GM12891 (cell line): ENCODE measurements around a stretch of chr6.

- RRBS: no CpG with 5 or more reads among the region's 4 CpGs
Observed at GRCh38 chr6:52352388-52353212, 9.4 kb upstream of the PAQR8 start.

DNA sequence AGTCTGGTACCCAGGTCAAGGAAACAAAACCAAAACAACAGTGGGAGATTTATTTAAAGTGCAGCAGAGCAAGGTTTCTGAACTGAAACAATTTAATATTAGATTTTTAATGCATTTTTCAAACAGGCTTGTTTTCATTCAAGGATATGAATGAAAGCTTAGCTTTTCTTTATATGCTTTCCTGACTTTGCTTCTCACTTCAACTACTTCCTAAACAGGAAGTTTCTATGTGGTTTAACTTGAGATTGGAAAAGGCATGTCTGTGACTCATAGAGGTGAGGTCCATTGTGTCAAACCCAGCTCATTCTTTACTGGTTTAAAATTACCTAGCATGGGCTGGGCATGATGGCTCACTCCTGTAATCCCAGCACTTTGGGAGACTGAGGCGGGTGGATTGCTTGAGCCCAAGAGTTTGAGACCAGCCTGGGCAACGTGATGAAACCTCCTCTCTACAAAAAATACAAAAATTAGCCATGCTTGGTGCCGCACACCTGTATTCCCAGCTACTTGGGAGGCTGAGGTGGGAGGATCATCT lies 34.4 kb downstream of the EFHC1 start:
- RRBS: no CpG with 5 or more reads among the region's 3 CpGs

- RRBS: no CpG with 5 or more reads among the region's 17 CpGs
Observed at GRCh38 chr6:52551901-52552774, 24.7 kb downstream of the TRAM2 start.

DNA sequence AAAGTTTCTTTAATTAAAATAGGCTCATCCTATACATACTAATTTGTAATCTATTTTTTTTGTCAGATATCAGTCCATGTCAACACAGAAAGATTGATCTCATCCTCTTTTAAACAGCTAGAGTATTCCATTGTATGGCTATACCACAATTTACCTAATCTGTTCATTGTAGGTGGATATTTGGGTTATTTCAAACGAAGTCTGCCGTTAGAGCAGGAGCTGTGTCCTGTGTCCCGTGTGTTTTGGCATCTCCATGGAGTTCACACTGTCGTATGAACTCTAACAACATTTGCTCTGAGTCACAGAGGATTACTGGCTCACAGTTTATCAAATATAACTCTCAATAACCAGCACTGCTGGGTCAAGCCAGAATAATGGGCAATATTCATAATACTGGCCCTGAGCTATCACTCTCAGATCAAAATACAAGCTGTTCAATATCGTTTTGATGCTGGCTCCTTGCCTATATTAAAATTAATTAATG lies 16.4 kb downstream of the TRAM2 start:
- RRBS: no CpG with 5 or more reads among the region's 5 CpGs

GRCh38 chr6:52571196-52571755 lies 5.6 kb downstream of the TRAM2 start:
- RRBS: no CpG with 5 or more reads among the region's 8 CpGs

DNA sequence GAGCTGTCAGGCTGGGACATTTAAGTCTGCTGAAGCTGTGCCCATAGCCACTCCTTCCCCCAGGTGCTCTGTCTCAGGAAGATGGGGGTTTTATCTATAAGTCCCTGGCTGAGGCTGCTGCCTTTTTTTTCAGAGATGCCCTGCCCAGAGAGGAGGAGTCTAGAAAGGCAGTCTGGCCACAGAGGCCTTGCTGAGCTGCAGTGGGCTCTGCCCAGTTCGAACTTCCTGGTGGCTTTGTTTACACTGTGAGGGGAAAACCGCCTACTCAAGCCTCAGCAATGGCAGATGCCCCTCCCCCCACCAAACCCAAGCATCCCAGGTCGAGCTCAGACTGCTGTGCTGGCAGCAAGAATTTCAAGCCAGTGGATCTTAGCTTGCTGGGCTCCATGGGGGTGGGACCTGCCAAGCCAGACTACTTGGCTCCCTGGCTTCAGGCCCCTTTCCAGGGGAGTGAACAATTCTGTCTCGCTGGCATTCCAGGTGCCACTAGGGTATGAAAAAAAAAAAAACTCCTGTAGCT lies 52.5 kb upstream of the GSTA1 start:
- RRBS: no CpG with 5 or more reads among the region's 4 CpGs

DNA sequence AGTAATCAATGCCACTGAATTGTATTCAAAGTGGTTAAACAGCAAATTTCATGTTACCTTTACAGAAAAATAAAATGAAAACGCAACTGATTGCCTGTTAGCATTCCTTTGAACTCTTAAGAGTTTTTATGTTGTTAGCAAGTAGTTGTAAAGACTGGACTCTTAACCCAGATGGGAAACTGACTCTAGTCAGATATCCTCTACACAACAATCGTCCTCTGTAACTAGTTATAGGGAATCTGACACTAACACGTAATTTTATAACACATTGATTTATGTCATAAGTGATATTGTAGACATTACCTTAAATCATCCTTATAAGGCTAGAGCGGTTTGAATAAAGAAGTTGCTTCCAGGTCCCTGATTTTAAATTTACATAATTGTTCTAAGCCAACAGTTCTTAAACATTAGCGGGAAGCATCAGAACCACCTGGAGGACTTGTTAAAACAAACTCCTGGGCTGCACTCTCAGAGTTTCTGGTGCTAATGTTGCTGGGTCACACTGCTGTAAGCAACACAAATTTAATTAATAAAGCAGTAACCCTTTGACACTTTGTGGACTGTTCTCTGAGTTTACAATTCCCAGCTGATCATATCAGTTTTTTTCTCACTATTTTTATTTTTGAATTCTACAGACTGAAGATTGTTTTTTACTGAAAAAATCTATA lies 704 bp upstream of the CILK1 start:
- RRBS: no CpG with 5 or more reads among the region's 5 CpGs

GRCh38 chr6:53258222-53259118 lies 90.3 kb downstream of the ELOVL5 start:
- RRBS: no CpG with 5 or more reads among the region's 7 CpGs

DNA sequence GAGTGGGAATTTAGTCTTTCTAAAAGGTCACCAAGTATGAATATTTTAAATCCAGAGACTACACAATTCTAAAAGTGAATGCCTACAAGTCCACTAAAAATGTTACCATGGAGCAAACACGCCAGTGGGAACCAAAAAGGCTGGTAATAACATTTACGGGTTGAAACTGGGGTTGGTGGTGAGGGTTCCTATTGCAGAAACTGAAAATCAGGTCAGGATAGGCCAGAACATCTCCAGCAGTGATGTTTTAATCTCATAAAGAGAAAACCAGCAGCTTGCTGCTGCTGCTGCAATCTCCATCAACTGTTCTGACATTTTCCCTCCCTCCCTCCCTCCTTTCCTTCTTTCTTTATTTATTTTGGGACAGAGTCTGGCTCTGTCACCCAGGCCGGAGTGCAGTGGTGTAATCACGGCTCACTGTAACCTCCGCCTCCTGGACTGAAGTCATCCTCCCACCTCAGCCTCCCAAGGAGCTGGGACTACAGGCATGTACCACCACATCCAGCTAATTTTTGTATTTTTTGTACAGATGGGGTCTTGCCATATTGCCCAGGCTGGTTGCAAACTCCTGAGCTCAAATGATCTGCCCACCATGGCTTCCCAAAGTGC lies 5.8 kb downstream of the ELOVL5 start:
- RRBS: no CpG with 5 or more reads among the region's 5 CpGs

- RRBS: 0% methylated on average over 4 of the region's 70 CpGs
Observed at GRCh38 chr6:53359268-53360292, 10.8 kb upstream of the ELOVL5 start.

GRCh38 chr6:53360295-53361061 lies 11.7 kb upstream of the ELOVL5 start:
- RRBS: no CpG with 5 or more reads among the region's 11 CpGs

DNA sequence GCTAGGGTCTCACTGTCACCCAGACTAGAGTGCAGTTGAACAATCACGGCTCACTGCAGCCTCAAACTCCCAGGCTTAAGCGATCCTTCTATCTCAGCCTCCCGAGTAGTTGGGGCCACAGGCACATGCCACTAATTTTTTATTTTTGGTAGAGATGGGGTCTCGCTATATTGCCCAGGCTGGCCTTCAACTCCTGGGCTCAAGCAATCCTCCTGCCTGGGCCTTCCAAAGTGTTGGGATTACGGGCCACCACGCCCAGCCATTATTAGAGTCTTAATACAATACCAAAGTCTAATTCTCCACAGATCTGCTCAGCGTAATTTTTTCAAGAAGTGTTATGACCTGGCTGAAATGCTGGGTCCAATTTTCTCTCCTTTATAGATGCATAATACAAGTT lies 3.0 kb downstream of the GCLC start:
- RRBS: no CpG with 5 or more reads among the region's 7 CpGs

- RRBS: no CpG with 5 or more reads among the region's 9 CpGs
Observed at GRCh38 chr6:53547365-53547663, 2.4 kb upstream of the GCLC start.

- RRBS: 2% methylated on average over 6 of the region's 63 CpGs
Observed at GRCh38 chr6:53547677-53548780, 3.1 kb upstream of the GCLC start.

DNA sequence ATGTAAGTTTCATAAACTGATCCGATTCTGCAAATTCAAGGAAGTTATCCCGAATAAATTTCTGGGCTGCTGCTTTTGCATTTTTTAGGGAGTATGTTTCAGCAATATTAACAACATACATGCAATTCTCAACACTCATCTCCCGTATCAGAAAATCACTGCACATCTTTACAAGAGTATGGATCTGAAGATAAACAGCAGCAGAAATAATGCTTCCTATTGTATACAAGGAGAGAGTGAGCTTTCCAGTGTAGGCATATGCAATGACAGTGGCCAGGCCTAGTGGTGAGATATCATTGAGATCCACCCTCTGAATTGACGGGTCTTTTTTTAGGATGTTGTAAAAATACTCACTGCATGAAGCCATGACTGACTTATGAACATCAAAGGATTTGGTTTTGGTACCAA lies 10.9 kb downstream of the KLHL31 start:
- RRBS: no CpG with 5 or more reads among the region's 4 CpGs

GRCh38 chr6:53686548-53687041 lies 21.0 kb upstream of the KLHL31 start:
- RRBS: no CpG with 5 or more reads among the region's 4 CpGs

- RRBS: no CpG with 5 or more reads among the region's 4 CpGs
Observed at GRCh38 chr6:53735036-53735389, 59.8 kb upstream of the LRRC1 start.

DNA sequence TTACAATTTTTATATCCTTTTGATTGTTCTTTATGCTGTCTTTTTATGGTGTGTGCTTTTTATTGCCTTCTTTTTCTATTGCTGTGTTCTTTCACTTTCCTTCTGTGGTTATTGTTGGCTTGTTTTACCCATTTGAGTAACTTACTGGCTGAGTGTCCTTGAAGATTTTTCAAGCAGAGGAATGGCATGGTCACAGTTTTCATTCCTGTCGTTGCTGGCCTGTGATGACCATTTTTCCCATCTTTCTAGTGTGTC lies 30.9 kb downstream of the LRRC1 start:
- RRBS: no CpG with 5 or more reads among the region's 1 CpG

DNA sequence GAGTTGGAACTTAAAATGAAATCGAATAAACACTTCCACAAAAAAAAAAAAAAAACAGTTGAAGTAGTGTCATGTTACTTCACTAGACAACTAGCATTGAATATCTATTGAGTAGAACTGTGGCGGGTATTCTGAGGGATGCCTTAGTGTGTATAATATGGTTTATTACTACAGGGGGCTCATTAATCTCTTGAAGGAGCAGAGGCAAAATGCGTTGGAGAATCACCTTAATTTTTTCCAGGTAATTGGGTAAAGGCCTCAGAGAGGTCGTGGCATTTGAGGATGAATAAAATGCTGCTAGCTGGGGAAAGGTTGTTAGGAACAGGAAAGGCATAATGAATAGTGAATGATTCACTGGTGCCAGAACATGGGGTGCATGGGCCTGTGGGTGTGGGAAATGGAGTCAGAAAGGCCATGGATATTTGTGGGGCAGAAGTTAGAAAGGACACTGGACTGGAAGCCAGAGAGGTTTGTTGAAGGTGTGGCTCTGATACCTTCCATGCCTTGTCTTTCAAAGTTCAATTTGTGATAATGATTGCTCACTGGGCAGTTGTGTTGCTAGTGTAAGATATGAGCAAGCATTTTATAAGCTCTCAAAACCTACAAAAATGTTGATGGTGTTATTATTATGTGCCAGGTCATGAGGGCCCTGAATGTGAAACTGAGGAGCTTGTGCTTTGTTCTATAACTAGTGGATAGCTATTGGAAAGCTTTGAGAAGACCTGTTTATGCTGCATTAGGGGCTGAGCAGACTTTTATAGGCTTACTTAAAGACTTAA lies 32.7 kb downstream of the LRRC1 start:
- RRBS: no CpG with 5 or more reads among the region's 4 CpGs

DNA sequence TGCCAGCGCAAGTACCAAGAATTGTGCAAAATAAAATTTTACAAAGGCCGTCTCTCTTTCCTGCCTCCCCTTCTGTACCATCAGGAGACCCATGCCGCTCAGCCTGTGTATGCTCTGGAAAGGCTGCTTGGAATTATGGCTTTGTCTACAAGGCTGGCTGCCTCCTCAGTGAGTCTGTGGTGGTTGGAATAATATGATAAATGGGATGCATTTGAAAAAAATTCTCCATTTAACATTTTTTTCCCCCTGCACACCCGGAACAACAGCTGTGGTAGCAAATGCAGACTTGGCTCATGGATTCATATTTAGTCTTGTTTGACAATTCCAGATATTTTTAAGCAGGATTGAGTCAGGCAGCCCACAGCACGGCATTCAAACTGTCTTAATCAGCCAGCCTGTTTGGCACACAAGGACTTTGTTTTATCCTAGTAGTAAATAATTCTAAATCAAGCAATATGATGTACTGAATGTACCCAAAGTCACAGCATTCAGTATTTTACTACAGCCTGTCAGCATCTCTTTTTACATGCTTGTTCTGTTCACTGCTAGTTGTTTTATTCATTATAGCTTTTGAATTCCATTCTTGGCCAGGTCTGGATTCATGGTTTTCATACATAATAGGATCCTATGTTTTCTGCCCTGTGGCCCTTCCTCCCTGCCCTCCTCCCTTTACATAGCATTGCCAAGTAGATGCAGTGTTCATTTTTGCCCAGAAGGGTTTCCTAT lies 68.0 kb downstream of the LRRC1 start:
- RRBS: no CpG with 5 or more reads among the region's 5 CpGs